SK-N-MC (cell line): ENCODE measurements around a stretch of chr17.

- RRBS, result no CpG with 5 or more reads among the region's 12 CpGs
Observed at GRCh38 chr17:39204425-39204859, 4.4 kb downstream of the RPL19 start.

- RRBS, result no CpG with 5 or more reads among the region's 5 CpGs
Observed at GRCh38 chr17:39206511-39206821, 6.4 kb downstream of the RPL19 start.

GRCh38 chr17:39207086-39207322 is 6.9 kb downstream of the RPL19 start:
- RRBS, result no CpG with 5 or more reads among the region's 4 CpGs

- RRBS, result 64% methylated on average over 3 of the region's 14 CpGs
Observed at GRCh38 chr17:39239558-39240096, 13.9 kb upstream of the STAC2 start.

- RRBS, result no CpG with 5 or more reads among the region's 15 CpGs
Observed at GRCh38 chr17:39400101-39400907, 1.1 kb downstream of the FBXL20 start.

- RRBS, result 18% methylated on average over 1 of the region's 5 CpGs
Observed at GRCh38 chr17:39485539-39485887, 24.2 kb downstream of the CDK12 start.

DNA sequence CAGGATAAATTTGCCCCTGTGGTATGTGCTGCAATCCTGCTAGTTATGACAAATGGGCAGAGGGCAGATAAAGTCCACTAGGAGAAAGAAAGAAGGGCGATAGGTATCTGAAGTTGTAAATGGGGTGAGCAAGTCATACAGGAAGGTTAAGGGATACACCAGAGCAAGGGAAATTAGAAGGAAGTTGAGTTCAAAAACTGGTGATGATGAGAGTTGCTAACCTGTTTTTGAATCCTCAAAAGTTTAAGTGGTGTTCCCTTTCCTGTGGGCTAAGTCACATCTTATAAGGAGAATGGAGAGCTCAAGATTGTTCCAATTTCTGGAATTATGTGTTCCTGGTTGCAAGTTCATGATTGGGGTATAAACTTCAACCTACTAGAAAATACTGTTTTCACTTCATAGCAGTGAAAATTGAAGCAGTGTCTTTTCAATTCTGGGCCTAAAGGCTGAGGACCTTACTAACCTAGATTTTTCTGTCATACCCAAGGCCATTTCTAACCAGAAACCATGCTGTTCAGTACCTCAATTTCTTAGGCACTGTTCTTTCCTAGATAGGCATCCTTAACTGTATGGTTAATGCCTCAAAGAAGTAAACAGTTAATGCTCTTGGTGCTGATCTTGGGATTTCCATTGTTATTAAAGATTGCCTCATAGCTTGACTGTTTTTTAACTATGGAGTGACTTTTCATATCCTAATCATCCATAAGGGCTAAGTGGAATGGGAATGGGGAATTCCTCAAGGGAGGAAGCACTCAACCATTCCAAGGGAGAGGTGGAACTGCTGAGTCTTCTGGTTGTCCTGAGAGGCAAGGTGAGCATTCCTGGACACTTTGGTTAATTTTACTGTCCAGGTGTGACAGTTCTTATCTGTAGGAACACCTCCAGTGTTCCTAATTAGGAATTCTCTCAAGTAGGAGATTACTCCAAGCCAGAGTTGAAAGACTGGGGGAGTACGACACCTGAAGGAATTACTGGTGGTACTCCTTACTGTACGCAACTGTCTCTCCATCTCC is 72.2 kb downstream of the NEUROD2 start:
- RRBS, result no CpG with 5 or more reads among the region's 3 CpGs

- RRBS, result no CpG with 5 or more reads among the region's 6 CpGs
Observed at GRCh38 chr17:39564052-39564877, 43.5 kb downstream of the NEUROD2 start.

DNA sequence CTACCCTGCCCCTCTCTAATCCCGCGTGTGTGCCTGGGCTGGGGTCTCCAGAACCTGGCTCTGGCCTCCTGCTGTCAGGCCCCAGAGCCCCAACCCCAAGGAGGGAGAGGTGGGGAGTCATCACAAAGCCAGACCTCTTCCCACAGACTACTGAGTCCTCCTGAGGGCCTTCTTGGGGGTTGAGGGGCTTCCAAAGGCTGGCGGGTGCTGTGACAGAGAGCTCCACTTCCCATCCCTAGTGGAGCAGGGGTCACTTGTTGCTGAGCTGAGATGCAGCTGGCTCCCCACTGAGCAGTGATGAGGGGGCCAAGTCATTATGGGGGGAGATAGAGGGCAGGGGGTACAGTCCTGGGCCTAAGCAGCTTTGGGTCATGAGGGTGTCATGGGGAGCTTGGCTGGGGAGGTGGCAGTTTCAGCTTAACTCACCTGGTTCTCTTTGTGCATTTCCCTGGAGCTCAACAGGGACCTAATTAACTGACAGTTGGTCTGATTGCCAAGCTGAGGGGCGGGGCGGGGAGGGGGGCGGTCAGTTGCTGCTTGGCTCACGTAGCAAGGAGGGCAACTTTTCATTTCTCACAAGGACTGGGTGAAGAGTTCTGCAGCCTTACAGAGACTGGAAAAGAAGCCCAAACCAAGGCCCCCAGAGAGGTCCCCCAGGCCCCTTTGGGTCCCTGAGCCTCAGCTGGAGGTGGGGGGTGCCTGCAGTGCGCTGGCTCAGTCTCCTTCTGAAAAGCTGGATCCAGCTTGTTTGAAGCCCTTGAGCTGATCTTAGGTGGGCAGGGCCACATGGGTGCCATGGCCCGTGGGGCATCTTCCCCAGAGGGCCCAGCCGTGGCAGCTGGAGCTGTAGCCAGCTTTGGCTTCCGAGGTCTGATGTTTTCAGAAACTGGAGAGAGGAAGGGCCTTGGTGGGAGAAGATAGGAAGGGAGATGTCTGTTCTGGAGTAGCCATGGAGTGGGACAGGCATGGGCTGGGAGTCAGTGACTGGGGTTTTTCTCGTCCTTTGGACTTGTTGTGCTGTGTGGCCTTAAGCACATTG is 1.5 kb downstream of the PPP1R1B start:
- RRBS, result no CpG with 5 or more reads among the region's 12 CpGs

DNA sequence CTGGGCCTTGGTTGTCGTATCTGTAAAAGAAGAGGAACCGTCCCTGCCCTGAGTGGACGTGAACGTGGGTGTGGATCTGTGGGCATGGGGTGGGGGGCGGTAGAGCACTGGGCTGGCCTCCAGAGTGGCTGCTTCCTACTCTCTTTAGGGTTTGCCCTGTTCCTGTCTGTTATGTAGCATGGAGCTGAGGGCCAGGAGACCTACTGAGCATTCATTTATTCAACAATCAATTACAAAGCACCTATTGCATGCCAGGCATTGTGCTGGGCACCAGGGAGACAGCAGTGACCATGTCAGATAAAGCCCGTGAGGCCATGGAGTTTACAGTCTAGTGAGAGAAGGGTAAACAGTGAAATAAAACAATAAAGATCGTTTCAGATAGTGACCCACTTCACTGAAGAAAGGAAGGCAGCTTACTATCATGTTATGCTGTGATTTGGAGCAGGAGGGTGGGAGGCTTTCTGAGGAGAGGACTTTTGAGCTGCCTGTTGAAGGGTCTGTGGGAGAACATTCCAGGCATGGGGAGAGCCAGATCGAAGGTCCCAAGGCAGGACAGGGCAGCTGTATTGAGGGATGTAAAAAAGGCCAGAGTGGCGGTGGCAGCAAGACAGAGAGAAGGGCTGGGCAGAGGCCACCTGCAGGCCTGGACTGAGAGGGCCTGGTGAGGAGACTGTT is 12.9 kb upstream of the TCAP start:
- RRBS, result no CpG with 5 or more reads among the region's 9 CpGs

- RRBS, result no CpG with 5 or more reads among the region's 12 CpGs
Observed at GRCh38 chr17:39660113-39660646, 5.0 kb upstream of the TCAP start.

- RRBS, result no CpG with 5 or more reads among the region's 13 CpGs
Observed at GRCh38 chr17:39677472-39678130, 9.3 kb downstream of the PNMT start.

DNA sequence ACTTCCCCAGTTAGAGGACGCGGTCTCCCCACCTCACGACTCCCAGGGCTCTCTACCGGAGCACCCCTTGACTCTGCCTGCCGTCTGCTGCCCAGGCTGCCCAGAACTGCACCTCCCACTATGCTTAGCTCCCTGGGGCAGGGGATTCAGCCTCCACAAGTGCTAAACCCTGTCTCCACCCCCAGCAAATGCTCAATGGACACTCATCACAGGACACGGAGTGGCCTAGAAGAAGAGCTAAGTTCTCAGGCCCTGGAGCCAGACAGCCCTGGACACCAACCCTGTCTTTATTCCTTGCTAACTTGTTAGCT is 7.9 kb downstream of the PGAP3 start:
- RRBS, result 62% methylated on average over 2 of the region's 6 CpGs

- RRBS, result no CpG with 5 or more reads among the region's 3 CpGs
Observed at GRCh38 chr17:39771274-39771876, 33.6 kb downstream of the GRB7 start.

GRCh38 chr17:39919236-39919790 is 878 bp upstream of the GSDMB start:
- RRBS, result no CpG with 5 or more reads among the region's 9 CpGs

DNA sequence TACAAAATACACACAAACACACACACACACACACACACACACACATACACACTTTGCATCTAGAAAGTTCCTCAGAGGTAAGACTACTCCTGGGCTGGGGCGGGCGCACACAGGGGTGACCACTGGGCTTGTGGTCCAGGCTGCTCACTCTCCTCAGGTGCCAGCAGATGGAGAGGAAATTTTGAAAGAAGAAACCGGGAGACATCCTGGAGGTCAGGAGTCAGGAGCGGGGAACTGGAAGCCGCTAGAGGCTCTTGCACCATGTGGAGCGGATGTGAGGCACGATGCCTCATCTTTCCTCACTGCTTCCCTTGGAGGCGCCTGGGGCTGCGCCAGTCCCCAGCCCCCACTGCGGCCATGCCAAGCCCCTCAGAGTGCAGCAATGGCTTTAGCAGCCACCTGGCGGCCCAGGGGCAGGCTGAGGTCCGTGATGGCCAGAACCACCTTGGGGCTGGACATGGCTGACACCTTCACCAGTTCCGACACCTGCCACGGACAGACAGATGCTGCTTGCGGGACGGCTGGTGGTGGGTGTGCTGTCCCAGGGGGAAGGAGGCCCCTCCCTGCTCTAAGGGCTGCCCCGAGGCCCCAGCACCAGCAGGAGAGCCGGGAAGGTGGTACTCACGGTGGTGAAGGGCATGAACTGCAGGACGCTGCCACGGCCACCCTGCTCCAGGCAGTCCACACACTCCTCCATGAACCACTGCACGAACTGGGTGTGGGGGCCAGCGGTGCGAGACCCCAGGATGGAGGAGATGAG is 4.1 kb downstream of the CSF3 start:
- RRBS, result no CpG with 5 or more reads among the region's 24 CpGs

- RRBS, result 13% methylated on average over 1 of the region's 16 CpGs
Observed at GRCh38 chr17:40062243-40062628, 529 bp upstream of the THRA start.

DNA sequence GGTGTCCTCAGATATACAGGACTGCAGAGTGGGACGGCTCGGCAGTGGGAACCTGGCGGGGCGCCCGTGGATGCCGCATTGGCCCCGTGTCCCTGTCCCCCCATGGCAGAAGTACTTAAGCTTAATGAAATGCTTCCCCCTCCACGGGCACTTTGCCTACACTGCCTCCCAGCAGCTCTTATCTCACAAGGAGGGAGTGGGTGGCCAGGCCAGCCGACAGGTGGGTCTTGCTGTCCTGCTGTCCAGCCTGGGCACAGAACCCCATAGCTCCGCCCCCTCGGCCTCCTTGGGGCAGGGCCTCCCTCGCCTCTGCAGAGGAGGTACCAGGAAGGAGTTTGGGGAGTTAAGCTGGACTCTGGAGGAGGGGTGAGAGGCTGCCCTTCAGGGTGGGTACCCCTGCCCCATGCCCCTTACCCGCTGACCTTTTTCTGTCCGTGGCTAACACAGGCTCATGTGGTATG is 8.6 kb downstream of the THRA start:
- RRBS, result no CpG with 5 or more reads among the region's 14 CpGs

- RRBS, result no CpG with 5 or more reads among the region's 23 CpGs
Observed at GRCh38 chr17:40091369-40092341, 8.7 kb downstream of the NR1D1 start.

DNA sequence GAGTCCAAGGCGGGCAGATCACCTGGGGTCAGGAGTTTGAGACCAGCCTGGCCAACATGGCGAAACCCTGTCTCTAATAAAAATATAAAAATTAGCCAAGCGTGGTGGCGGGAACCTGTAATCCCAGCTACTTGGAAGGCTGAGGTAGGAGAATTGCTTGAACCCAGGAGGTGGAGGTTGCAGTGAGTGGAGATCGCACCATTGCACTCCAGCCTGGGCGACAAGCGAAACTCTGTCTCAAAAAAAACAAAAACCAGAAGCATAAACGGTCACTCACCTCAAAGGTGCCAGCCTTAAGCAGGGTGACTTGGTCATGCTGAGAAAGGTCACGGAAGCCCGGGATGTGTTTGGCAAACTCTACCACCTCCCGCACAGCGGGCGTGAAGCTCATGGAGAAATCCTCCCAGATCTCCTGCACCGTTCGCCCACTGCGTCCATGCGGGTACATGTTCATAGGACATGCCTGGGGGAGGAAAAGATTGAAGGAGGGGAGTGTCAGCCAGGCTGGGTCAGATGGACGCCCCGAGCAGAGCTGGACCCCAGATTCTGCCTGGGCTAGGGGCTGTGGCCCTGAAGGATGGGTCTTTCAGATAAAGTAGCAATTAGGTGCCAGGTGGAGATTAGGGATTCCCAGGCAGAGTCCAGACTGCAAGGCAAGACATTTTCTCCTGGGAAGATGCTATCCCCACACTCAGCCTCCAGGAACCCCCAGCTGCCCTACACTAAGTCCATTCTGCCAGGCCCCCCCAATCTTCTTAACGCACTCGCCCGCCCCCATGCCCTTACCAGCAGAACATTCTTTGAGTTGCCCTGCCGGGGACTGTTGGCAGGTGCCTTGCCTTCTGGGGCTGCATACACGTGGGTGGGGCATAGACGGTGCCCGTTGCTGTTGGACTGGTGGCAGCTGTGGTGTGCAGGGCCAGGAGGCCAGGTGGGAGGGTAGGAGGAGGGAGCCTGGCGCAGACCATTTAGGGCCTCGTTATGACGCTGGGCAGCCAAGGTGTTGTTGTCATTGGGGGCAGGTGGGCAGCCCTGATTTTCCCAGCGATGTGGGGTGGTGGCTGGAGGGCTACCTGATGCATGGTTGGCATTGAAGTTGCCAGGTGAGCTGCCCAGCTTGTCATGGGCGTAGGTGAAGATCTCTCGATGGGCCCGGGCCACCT is 5.3 kb downstream of the NR1D1 start:
- RRBS, result 100% methylated on average over 1 of the region's 33 CpGs